Fibroblast of villous mesenchyme (primary cell): ENCODE measurements around a stretch of chr5.

- CAGE, long polyA plus RNA = no peak
Observed at GRCh38 chr5:177461961-177462741, 11.3 kb downstream of the DBN1 start.

DNA sequence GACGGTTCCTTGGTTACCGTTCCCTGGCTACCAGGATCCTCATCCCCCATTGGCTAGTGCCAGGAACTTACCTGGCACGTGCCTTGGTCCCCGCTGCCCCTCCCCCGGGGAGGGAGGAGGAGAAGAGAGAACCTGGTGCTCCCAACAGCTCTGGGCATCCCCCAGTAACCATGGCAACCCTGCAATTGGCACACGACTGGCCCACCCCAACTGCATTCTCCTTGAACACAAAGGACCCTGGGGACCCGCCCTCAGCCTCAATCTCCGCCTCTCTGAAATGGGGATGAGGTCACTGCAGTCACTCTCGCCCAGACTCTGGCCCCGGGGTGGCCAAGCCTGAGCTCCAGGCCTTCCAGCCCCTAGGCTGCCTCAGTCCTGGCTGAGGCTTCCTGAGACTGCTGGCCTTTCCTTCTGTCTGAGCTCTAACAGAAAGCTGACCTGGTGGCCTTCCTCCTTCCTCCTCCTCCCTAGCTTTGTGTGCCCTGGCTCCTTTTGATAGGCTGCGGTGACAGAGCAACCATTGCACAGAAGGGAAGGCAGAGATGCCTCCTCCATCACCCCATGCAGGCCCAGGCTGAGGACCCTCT is 4.1 kb downstream of the DBN1 start:
- CAGE, long polyA plus RNA = no peak

- CAGE, long polyA plus RNA = no peak
Observed at GRCh38 chr5:177485130-177485815, 11.8 kb upstream of the DBN1 start.

- CAGE, long polyA plus RNA = no peak
Observed at GRCh38 chr5:177497198-177497514, 248 bp downstream of the PDLIM7 start.

DNA sequence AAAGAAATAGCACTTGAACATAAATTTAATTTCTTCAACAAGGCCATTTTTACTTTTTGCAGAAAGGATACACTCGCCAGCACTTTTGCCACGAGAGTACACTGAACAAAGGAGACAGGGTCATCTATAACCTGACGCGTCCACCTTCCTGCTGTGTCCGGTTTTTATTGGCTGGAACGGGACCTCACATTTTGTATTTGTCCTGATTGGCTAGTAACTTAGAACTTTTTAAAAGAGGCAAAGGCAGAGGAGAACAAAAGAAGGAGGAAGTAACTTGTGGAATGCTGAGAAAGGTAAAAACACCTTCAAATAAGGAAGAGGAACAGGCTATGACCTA is 17.0 kb upstream of the TMED9 start:
- CAGE, long polyA plus RNA = no peak

GRCh38 chr5:177602107-177602774 is 2.3 kb downstream of the B4GALT7 start:
- CAGE, long polyA plus RNA = no peak

DNA sequence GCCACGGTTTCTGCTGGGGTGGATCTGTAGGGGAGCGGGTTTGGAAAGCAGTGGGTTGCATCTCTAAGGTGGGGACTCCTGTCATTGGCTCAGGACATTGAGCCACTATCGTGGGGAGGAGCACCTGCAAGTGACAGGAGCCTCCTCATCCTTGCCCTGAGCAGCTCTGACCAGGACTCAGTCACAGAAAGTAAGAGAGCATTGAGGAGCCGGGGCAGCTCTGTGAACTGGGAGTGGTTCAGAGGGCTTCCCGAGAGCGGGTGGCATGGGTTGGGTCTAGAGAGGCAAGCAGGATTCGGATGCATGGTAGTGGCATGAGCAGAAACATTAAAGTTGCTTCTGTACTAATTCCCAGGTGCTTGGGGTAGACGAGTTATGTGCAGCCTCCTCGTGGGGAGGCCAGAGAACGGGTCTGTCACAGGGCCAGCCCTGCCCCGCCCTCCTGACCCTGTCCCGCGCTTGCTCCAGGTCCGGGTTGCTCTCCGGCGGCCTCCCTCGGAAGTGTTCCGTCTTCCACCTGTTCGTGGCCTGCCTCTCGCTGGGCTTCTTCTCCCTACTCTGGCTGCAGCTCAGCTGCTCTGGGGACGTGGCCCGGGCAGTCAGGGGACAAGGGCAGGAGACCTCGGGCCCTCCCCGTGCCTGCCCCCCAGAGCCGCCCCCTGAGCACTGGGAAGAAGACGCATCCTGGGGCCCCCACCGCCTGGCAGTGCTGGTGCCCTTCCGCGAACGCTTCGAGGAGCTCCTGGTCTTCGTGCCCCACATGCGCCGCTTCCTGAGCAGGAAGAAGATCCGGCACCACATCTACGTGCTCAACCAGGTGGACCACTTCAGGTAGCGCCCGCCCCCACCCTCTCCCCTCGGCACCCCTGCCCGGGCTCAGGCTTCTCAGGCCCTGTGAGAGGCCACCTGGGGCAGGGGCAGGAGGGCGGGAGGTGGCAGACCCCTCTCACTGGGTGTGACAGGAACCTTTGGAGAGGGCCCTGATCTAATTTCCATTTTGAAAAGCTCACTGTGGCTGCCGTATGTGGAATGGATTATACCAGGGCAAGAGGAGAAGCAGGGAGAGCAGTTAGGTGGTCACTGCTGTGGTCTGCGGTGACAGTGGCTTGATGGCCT is 4.1 kb downstream of the B4GALT7 start:
- CAGE, long polyA plus RNA = no peak

DNA sequence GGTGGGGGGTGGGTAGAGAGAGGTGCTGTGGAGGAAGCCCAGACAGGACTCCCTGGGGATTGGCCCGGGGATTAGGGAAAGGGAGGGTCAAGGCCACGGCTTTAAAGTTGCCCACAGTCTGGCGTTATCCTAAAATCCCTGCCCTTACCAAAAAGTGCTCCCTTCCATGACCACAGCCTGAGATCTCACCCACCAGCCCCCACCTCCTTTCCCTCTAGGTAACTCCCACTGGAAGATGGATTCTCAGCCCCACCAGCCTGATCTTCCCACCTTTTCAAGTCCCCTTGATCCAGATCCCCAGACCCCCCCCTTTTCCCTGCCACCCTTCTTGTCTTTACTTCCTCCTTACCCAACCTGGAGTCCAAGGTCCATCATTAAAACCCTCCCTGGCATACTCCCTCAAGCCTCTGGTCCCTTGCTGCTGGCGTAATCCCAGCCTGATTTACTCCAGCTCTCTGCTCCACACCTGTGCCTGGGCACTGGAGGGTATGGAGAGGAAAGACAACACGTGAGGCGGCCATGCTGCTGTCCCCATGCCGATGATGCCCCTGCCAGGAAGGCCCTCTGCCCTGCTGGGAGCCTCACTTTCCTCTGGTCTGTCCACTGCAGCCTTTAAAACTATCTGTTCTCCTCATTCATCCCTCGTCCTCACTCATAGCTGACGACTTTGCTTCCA is 5.0 kb downstream of the B4GALT7 start:
- CAGE, long polyA plus RNA = no peak

DNA sequence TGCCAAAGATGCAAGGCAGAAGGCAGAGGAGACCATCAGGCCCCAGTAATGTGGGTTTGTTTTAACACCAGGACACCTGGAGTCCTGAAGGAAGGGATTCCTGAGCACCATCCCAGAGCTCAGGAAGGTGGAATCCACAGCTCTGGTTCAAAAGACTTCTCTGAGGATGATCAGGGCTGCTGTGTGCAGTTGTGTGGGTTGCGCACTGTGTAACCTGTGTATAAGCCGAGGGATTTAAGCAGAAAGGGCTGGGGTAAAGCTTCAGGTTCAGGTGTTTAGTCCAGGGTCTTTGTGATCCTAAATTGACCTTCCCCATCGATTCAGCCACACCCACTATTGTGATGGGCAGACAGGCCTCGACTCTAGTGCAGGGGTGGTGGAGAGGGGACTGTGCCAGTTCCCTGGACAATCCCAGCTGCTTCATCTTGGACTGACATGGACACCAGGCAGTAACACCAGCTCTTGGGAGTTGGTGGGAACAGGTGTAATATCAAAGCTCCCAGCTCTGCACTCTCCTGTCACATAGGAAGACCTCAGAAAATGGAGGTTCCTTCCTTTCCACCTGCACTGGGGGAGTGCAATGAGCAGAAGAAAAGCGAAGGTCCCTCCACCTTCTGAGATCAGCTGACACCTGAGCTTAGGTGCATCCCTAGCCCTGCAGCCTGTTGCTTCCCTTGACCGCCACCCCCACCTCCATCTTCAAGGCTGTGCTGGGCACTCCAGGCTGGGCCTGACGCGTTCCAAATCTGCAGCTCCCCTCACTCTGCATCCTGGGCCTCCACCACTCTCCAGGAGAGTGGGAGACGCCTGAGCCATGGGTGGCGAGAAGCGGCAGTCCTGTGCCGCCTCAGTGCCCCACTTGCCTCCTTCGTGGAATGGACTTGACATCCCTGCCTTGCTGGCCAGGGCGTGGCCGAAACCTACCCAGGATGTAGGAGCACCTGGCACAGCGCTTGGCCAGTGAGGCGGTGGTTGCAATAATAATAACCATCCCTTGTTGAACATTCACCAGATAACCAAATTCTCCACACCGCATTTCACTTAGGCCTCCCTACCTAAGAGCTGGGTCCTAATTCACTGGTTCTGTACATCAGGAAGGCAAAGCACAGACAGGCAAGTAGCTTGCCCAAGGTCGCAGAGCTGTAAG is 11.3 kb downstream of the B4GALT7 start:
- CAGE, long polyA plus RNA = no peak

- CAGE, long polyA plus RNA = no peak
Observed at GRCh38 chr5:177612036-177612398, 12.1 kb downstream of the B4GALT7 start.

- CAGE, long polyA plus RNA = no peak
Observed at GRCh38 chr5:178143539-178144191, 10.0 kb downstream of the NHP2 start.

DNA sequence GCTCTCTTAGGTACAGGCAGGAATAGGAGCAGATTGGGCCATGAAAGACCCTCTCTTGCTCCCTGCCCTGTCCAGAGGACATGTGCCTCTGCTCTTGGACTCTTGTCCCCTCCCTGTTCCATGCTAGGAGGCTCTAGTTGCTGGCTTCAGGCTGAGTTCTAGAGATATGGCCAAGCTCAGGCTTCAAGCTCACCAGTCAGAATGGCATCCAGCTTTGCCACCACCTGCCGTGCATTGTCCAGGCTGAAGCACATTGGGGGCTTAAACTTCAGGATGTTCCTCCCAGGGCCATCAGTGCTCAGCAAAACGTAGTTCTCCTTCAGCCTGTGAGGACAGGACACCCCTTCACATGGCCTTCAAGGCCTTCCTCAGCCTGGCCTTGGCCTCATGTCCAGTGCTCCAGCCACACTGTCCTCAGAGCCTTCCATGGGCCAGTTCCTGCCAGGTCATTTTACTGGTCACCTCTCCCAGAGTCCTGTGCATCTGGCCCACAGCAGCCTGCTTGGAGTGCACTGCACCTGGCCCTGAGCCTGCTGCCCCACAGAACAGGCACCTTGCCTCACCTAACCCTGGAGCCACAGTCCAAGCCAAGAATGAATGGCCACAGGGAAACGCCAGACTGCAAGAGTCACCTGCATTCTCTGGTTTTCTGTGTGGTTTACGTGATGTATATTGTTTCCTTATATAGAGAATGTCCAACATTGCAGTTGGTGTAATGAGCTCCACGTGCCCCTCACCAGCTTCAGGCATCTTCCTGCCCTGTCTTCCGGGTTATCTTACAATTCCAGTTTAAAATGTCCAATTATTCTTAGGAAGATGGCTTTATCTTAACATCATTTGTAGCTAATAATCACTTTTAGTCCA is 8.7 kb downstream of the HNRNPAB start:
- CAGE, long polyA plus RNA = no peak

- CAGE, long polyA plus RNA = no peak
Observed at GRCh38 chr5:178236516-178237229, 4.1 kb upstream of the PHYKPL start.

GRCh38 chr5:178428811-178429480 is 161.2 kb downstream of the COL23A1 start:
- CAGE, long polyA plus RNA = no peak

GRCh38 chr5:178544472-178544999 is 45.7 kb downstream of the COL23A1 start:
- CAGE, long polyA plus RNA = no peak

DNA sequence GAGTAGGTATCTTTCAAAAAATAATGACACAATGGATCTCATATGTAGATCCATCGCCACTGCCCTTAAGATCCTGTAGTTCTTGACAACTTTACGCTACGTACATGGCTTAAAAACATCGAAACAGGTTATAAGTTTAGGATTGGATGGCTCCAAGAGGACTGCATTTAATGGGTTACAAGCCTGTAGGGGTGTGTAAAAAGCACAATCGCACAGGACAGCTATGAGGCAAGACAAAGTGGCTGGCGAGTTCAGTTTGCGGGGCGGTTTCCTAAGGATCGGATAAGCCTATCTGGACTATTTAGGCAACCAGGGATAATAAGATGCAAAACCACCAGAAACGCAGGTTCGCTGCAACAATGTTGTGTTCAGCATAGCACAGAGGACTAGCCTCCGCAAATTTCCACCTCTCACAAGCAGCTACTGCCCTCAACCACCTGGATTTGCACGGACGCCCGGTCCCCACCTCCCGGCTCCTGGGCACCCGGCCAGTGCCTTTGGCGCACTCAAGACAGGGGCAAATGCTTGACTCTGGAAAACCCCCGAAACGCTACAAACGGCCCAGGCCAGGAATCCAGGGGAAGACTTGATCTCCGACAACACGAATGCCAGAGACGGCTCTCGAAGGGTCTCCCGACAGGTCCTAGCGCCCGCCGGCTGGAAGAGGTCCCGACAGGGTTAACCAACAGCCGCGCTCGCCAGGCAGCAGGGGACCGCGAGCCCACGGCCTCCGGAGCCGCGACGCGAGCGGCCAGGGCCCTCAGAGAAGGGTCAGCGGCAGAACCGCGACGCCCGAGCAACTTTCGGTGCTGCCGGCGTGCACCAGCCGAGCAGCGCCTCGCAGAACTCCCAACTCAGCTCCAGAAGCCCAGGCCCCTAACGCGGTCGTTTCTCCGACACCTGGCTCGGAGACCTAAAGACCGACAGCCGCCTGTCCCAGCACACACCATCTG is 590 bp downstream of the CLK4 start:
- CAGE, long polyA plus RNA = no peak

GRCh38 chr5:178667805-178668146 is 40.9 kb upstream of the CLK4 start:
- CAGE, long polyA plus RNA = no peak

DNA sequence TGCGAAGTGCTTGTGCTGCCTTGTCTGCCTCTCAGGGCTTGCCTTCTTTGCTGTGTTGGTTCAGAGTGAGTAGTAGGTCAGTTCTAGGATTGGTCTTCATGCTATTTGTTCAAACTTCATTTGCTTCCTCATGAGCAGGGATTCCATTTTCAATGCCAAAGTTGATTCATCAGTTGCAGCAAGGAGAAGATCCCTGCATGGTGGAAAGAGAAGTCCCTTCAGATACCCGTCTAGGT is 16.7 kb downstream of the ZNF354C start:
- CAGE, long polyA plus RNA = no peak

GRCh38 chr5:179113133-179113743 is 53.1 kb downstream of the ZNF354C start:
- CAGE, long polyA plus RNA = no peak

DNA sequence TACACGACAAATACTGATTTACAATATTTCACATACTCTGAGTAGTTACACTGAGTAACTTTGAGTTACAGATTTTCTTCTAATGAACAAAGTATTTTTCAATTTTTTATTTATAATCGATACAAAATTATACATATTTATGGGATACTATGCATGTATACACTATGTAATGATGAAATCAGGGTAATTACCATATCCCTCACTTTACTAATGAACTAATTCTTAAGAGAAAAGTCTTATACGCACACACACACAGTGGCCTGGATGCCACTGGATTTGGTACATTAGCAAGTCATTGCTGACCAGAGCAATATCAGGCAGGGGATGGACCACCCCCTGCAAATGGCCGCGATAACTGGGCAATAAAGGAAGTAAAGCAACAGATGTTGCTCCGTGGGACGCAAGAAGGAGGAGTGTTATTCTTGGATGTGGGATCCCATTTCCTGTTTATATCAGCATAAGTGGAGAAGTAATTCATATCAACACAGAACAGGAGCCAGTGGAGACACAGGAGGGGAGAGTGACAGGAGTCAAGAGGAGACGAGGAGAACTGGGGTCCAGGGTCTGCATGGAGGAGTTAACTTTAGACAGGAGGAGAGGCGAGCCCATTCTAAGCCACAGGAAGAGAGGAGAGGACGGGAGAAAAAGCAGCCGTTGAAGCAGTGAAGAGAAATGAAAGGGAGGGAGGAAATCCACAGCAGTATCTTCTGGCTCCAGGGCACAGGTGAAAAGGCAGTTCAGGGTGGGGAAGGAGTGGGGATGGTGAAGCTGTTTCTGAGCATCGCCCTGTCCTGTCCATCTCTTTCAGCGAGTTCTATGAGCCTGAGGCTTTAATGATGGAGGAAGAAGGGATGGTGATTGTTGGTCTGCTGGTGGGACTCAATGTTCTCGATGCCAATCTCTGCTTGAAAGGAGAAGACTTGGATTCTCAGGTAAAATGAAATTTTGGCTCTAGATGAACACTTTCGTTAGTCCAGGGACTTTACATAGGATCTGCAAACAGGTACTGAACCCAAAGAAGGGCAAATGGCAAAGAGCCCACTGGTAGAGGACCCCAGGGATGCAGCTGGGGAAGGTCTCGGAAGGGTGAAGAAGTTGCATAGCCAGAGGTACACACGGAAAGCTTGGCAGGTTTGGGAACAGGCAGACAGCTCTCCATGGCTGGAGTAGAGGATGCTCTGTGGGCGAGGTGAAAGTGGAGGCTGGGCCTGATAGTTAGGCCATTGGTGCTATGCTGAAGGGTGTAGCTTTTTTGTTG is 18.6 kb downstream of the RUFY1 start:
- CAGE, long polyA plus RNA = no peak